Osteocyte (in vitro differentiated cells): ENCODE measurements around the genes GTF2H4 and MUCL3.

GRCh38 chr6:30645977-30646425, 932 bp upstream of the C6orf136 start:
- PRO-cap, result no peak

GRCh38 chr6:30646426-30646829, 505 bp upstream of the C6orf136 start:
- PRO-cap, result no peak

DNA sequence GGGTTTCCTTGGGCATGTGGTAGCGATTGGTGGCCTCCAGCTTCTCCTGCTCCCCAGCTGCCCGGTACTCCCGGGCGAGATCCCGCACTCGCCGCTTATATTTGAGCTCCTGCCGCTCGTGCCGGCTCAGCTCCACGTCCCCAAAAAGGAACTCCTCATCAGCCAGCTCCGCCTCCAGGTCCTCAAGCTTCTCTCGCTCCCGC, 7.4 kb downstream of the DHX16 start:
- PRO-cap, result no peak

DNA sequence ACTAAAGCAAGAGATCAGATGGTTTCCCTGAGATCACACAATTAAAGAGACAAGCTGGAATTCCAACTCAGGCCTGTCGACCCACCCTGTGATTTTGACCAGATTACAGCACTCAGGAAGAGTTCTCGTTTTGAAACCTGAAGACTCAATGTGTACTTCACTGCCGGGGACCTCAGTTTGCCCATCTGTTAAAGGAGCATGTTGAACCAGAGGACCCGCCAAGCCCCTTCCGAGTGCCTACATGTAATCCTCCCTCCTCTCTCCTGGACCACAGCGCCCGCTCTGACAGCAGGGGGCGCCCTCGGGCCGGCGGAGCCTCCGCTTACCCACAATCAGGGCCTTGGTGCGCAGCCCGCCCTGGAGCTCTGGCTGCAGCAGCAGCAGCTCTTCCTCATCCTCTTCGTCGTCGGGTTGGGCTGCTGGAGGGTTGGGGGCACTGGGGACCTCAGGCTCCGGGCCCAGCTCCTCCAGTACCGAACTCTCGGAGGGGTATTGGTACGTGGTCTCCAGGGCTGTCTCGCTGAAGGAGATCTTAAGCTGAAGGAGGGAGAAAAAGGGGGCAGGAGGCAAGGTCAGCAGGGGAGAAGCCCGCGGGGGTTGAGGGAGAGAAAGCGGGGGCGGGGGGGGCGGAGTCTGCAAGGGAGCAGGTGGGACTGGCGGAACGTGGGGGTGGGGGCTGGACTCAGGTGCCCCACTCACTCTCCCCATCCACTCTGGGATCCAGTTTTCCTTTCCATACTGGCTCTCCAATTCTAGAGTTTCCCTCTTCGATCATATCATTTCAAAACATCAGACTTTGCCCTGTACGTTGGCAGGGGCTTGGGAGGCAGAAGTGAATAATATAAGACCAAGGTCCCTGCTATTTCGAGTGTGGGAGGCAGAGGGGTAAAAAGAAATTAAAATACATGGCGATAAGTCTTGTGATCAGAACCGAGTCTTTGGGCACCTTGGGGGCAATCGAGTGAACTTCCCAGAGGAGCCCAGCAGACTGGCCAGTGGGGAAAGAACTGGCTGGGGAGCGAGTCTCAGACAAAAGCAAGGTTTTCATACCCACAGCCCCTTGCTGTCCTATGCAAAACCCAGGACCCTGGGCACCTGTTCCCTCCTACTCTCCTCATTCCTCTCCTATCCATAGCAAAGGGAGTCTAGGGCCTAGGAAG, 6.4 kb upstream of the DHX16 start:
- PRO-cap, result no peak

DNA sequence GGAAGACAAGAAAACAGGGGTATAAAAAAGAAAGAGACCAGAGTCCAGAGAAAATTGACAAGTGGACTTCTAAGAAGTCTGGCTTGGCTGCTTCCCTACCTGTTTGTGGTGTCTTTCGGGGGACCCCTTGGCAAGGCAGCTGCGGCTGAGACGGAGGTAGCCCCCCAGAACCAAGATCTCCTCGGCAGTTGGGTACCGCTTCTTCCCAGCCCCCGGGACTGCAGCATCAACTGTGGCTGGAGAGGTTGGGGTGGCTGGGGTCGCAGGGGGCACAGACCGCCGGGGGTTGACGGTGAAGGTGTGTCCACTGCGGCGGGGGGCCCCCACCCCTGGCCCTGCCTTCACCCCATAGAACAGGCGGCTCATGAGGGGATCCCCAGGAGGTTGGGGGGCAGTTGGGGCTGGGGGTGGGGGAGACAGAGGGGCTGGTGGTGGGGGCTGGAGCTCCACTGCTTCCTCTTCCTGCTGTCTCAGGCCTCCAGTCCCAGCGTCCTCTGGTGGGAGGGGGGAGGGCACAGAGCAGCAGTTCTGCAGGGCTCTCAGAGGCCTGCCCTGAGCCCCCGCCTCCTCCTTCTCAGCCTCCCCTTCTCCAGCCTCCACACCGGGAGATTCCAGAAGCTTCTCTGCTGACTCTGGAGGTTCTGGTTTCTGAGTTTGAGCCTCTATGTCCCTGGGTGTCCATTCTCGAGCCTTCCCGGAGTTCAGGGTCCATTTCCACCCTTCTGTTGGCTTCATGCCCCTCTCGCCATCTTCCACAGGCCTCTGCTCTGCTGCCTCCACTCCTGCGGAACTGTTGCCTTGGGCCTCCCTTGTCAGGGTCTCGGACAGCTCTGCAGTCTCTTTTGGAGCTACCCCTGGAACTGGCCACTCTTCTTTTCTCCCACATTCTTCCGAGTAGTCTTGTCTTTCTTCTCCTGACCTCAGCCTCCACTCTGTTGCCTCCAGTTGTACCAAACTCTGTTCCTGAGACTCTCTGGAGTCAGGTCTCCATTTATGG, 1.8 kb downstream of the PPP1R18 start:
- PRO-cap, result no peak

- PRO-cap, result no peak
Observed at GRCh38 chr6:30707339-30707538, 9.8 kb downstream of the MDC1 start.

GRCh38 chr6:30712969-30713653, 4.0 kb downstream of the MDC1 start:
- PRO-cap, result no peak

DNA sequence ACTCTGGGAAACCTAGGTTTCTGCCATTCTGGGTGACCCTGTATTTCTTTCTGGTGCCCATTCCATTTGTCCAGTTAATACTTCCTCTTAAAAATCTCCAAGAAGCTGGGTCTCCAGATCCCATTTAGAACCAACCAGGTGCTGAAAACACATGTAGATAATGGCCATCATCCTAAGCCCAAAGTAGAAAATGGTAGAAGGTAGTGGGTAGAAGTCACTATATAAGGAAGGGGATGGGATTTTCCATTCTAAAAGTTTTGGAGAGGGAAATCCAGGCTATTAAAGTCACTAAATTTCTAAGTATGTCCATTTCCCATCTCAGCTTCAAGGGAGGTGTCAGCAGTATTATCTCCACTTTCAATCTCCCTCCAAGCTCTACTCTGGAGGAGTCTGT, 4.4 kb downstream of the TUBB start:
- PRO-cap, result no peak

DNA sequence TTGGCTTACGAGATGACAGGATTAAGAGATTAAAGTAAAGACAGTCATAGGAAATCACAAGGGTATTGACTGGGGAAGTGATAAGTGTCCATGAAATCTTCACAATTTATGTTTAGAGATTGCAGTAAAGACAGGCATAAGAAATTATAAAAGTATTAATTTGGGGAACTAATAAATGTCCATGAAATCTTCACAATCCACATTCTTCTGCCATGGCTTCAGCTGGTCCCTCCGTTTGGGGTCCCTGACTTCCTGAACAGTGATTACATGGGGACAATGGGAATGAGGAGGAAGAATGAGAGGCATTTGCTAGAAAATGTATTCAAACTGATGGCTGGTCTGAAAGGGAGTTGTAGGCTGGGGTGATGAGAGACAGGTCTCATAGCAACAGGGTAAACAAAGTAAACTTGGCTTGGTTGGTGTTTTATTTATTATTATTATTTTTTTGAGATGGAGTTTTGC, 21.0 kb upstream of the IER3 start:
- PRO-cap, result no peak

GRCh38 chr6:30838306-30838866, 45.9 kb upstream of the DDR1 start:
- PRO-cap, result no peak

- PRO-cap, result no peak
Observed at GRCh38 chr6:30839687-30840100, 44.6 kb upstream of the DDR1 start.

DNA sequence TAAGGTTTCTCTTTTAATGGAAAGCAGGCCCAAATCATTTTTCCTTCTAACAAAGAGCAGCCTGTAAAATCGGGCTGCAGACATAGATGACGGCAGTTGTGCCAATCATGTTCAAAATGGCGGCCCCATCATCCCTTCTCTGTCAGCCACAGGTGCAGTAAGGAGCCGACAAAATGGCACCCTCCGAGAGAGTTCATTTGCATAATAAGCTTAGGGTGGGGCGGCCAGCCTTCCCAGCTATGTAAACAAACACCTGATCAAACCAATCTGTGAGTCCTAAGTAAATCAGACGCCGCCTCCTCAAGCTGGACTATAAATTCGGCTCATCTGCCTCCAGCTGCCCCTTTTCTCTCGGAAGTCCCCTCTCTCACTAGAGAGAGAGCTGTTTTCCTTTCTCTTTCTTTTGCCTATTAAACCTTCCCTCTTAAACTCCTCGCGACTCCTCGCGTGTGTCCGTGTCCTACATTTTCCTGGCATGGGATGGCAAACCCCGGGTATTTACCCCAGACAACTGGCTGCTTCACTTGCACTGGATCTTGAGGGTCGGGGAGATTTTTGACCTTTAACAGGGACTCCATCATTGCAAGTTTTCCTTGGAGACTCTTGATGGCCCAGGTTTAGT, 8.9 kb upstream of the DDR1 start:
- PRO-cap, result unidirectional peak, minus-strand start at position 372 of the sequence

DNA sequence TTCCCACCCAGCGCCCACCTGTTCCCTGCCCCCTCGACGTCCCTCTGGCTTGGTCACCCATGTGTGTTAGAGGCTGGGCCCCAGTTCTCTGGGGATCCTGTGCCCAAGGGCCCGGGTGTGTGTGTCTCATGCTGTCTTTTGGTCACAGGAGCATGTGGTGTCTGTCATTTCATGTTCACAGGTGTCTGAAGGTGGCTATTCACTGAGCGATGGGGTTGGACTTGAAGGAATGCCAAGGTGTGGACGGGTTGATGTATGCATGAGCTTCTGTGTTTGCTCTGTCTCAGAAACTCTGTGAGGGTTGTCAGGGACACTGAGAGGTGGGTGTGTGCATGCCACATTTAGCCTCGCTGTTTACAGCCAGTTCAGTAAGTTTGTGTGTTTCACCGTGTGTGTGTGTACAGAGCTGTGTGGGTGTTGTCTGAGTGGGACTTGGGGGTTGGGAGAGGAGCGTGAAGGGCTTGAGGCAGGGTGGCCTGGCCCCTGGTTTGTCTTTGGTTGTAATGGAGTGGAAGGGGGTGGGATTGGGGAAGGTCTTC, 1.2 kb downstream of the DDR1 start:
- PRO-cap, result no peak

GRCh38 chr6:30907631-30908764, at the start of gene GTF2H4:
GTF2H4 (plus strand) TSS chr6:30908207.
- PRO-cap, result no peak

DNA sequence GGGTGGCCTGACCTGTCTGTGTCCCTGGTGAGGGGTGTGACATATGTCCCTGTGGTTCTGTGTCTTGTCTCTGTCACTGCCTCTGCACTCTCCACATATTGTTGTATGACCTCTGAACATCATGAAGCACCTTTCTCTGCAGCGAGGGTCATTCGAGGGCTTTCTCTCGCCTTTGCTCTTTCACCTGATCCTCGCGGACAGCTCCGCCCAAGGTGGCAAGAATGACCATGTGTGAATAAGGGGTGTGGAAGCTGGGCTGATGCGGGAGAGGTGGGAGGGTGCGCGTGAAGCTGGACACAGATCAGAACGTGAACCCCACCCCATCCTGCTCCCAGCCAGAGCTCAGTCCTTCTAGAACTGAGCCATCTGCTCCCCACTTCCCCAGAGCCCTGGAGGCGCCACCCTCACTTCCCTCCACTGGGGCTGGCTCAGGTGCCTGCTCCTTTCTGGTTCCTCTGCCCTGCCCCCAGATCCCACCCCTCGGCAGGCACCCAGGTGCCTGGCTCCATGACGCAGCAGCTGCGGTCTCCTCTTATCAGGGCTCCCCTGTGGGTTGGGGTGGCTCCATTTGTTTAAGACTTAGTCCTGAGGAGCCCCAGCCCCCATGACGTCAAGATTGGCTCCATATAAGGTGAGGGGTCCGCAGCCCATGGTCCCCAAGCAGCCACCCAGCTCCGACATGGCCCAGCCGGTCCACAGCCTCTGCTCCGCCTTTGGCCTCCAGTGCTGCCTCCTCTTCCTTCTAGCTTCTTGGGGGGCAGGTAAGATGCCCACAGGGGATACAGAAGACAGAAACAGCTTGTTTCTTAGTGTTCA, at the start of gene MUCL3:
Gene MUCL3 (plus strand): TSS at position 653 of the 816 bp plus-strand sequence.
- PRO-cap, result no peak

DNA sequence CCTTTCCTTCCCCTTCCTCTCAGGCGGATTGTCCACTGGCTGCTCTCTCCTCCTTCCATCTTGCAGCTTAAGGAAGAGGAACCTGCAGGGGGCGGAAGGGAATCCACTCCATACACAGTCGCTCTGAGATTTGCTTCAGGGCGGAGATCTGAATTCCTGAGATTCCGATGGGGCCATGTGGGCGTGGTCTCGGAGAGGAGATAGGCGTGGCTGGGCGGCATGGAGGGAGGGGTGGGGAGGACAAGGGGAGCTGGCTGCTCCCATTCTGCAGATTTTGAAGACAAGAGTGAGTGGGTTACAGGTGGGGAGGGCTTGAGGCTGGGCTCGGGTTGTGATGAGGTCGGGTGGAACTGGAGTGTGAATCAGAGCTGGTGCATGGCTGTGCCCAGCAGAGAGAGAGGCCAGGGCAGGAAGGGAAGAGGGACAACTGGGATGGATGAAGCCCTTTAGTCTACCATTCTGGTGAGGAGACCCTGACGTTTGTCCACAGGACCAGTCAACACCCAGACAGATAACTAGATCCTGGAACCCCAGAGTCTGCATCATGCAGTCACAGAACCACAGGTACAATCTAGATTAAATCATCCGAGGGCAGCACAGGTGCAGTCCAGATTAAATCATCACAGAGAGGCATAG, 2.0 kb downstream of the MUCL3 start:
- PRO-cap, result no peak

GRCh38 chr6:31202177-31202614, 31.7 kb upstream of the POU5F1 start:
- PRO-cap, result no peak

DNA sequence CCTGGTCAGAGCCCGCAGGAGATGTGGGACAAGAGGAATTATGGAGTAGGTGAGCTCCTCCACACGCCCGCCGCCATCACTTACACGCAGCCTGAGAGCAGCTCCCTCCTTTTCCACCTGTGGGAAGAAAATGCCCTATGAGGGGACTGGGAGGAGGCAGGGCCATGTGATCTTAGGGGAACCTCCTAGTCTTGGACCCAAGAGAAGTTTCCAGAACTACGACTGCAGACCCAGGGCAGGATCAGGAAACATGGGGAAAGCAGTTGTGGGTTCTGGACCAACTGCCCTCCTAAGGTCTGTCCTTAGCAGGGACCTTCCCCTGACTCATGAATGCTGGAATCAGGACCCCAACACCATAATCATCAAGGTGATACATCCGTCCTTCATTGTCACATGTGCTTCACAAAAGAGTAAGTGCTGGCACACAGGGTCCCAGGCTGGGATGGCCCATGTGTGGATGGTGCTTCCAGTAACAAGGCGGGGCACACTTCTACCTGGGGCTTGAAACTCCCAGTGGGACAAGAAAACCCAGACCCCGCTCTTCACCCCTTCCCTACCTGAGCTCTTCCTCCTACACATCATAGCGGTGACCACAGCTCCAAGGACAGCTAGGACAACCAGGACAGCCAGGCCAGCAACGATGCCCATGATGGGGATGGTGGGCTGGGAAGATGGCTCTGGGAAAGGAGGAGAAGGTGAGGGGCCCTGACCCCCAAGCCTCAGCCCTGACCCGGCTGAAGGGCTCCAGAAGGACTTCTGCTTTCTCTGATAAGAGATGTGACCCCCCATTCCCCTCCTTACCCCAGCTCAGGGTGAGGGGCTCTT, 2.3 kb downstream of the HLA-C start:
- PRO-cap, result no peak

GRCh38 chr6:31352401-31353437, 4.3 kb downstream of the HLA-B start:
- PRO-cap, result no peak

GRCh38 chr6:31394246-31394903, 9.0 kb upstream of the MICA start:
- PRO-cap, result no peak